ENCODE data around the genes ZCCHC8, HCAR2 and HIP1R.

DNA sequence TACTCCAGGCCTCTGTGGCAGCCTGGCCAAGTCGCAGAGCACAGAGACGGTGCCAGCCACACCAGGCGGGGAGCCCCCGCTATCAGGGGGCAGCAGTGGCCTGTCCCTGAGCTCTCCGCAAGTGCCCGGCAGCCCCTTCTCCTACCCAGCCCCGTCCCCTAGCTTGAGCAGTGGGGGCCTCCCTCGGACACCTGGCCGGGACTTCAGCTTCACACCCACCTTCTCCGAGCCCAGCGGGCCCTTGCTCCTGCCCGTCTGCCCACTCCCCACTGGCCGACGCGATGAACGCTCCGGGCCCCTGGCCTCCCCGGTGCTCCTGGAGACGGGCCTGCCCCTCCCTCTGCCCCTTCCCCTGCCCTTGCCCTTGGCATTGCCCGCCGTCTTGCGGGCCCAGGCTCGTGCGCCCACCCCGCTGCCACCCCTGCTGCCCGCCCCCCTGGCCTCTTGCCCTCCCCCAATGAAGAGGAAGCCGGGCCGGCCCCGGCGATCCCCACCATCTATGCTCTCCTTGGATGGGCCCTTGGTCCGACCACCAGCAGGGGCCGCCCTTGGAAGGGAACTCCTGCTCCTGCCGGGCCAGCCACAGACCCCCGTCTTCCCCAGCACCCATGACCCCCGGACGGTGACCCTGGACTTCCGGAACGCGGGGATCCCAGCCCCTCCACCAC, 19.0 kb downstream of the SETD1B start:
- PRO-cap, result no peak
- RRBS, 2 experiments, result 90 to 92% methylated on average over 16 of the region's 39 CpGs

- PRO-cap, result no peak
- RRBS, 2 experiments, result no CpG with 5 or more reads among the region's 8 CpGs
Measured at GRCh38 chr12:121826466-121826834, 22.6 kb downstream of the SETD1B start.

- PRO-cap, result no peak
- RRBS, 2 experiments, result 96 to 98% methylated on average over 7 of the region's 24 CpGs
Measured at GRCh38 chr12:121831432-121832369, 27.0 kb downstream of the HPD start.

DNA sequence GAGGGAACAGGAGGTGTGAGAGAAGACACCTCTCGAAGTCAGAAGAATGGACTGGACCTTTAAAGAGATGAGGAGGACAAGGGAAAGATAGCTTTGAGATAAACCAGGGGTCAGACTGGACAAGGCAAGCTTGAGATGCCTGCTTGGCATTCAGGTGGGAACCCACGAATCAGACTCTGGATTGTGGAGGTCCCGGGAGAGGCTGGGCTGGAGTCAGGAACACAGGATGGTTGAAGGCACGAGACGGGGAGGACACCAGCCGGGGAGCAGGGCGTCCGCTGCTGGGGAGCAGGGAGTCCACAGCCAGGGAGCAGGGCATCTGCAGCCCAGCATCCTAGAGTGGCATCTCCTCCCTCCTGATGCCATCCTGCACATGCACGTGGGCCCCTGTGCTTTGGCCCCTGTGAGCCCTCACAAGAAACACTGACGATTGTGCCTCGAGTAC, 44.9 kb downstream of the CFAP251 start:
- PRO-cap, result no peak
- RRBS, 2 experiments, result over 99% methylated on average over 4 of the region's 11 CpGs

DNA sequence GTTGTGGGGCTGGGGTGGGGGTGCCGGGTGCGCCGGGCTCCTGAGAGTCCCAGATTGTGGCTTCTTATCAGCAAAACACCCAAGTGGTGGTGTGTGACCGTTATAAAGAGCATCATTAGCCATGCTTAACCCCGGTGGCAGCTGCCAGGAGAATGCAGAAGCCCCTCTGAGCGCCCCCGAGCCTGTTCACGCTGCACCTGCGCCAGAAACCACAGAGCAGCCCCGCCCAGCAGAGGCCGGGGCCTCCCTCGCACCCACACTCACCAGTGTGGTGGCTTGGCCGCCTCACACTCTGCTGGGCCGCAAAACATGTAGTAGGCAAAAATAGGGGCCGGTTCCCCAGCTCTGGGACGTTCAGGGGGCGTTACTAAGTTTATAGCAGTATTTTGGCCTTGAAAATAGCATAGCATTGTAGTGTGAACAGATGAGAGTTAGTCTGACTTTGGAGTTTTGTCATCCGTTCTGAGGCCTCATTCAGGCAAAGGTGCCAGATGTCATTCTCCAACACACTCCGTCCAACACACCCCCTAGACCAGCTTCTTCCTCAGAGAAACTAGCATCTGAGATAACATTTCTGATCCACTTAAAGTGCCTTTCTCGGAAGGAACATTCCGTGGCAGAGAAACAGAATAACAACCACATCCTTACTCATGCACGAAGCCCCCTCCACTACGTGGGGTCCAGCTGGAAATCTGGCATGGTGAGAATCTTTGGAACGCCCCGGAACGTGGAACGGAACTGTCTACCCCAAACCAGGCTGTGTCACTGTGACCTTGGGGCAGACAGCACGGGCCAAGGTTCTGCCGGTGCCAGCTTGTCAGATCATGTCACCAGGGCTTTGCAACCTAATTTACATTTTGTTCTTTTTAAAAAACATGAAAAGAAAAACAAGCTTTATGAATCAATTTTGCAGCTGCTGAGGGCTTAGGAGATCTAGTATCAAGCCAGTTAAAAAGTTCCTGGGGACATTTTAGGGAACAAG, 17.2 kb upstream of the BCL7A start:
- PRO-cap, result no peak
- RRBS, 2 experiments, result 80 to 82% methylated on average over 8 to 12 of the region's 29 CpGs

DNA sequence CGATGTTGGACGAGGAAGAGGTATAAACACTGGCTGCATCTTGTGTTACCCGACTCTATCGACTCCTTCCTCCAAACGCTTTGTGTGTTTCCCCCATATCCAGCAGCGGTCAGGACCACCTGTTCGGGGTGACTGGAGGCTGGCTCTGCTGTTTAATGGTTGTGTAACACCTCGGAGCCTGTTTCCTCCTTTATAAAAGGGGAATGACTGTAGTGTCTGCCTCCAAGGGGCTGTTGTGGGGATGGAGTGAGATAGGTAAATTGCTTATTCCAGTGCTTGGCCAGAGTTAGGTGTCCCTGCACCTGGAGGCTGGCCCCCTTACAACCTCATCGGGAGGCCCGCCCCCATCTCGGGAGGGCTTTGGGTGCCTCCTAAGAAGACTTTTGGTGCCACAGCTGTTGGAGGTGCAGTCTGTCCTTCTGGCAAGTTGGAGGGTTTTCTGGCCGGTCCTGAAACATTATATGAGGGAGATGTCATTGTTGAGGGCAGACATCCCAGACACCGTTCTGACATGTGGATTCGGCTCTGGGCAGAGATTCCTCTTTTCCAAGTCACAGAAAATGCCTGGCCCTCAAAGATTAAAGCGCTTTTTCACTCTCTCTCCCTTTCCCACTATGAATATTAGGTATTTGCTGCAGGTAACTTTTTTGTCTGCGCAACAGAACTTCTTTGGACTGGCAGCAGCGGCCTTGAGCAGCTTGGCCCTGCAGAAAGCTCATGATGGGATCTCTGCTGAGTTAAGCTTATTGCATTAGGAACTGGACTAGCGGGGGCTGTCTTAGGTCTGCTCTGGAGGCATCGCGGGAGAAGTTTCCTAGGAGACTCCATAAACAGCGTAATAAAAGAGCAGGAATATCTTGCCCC, 1.2 kb downstream of the MLXIP start:
- PRO-cap, result unidirectional peak, minus-strand start at position 63 of the sequence
- RRBS, 2 experiments, result no CpG with 5 or more reads among the region's 21 CpGs

- PRO-cap, result no peak
- RRBS, 2 experiments, result no CpG with 5 or more reads among the region's 7 CpGs
Measured at GRCh38 chr12:122104846-122105321, 26.3 kb downstream of the MLXIP start.

- PRO-cap, result no peak
- RRBS, 2 experiments, result no CpG with 5 or more reads among the region's 11 CpGs
Measured at GRCh38 chr12:122205858-122206407, 2.4 kb downstream of the B3GNT4 start.

DNA sequence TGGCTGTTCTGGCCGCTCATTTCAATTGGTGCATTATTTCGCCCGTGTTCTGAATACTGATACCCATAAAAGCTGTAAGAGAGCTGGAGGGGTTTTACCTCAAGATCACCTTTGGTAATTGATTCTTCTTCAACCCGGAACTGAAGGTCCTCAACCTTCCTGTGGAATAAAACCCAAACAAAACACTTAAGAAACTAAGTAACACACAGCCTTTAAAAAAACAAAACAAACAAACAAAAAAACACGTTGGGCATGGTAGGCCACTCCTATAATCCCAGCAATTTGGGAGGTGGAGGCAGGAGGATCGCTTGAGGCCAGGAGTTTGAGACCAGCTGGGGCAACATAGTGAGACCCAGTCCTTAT, 69.9 kb downstream of the CLIP1 start:
- PRO-cap, result no peak
- RRBS, 2 experiments, result no CpG with 5 or more reads among the region's 6 CpGs

- PRO-cap, result no peak
- RRBS, 2 experiments, result no CpG with 5 or more reads among the region's 7 CpGs
Measured at GRCh38 chr12:122389552-122389814, 33.0 kb downstream of the CLIP1 start.

GRCh38 chr12:122421235-122422347, 878 bp downstream of the CLIP1 start:
- PRO-cap, result unidirectional peak, plus-strand start at chr12:122421506; unidirectional peak, plus-strand start at chr12:122421711; bidirectional peak, plus-strand start at chr12:122422220, minus-strand start at chr12:122421967
- RRBS, 2 experiments, result 1 to 6% methylated on average over 11 to 14 of the region's 65 CpGs

GRCh38 chr12:122500019-122501031, at the start of gene ZCCHC8:
Gene ZCCHC8, minus strand, starts transcription at chr12:122500932.
- PRO-cap, result bidirectional peak, plus-strand start at chr12:122500313, minus-strand start at chr12:122500180; bidirectional peak, plus-strand start at chr12:122500386, minus-strand start at chr12:122500486; bidirectional peak, plus-strand start at chr12:122501170, minus-strand start at chr12:122500932
- RRBS, 2 experiments, result under 1 to 2% methylated on average over 11 to 19 of the region's 82 CpGs

DNA sequence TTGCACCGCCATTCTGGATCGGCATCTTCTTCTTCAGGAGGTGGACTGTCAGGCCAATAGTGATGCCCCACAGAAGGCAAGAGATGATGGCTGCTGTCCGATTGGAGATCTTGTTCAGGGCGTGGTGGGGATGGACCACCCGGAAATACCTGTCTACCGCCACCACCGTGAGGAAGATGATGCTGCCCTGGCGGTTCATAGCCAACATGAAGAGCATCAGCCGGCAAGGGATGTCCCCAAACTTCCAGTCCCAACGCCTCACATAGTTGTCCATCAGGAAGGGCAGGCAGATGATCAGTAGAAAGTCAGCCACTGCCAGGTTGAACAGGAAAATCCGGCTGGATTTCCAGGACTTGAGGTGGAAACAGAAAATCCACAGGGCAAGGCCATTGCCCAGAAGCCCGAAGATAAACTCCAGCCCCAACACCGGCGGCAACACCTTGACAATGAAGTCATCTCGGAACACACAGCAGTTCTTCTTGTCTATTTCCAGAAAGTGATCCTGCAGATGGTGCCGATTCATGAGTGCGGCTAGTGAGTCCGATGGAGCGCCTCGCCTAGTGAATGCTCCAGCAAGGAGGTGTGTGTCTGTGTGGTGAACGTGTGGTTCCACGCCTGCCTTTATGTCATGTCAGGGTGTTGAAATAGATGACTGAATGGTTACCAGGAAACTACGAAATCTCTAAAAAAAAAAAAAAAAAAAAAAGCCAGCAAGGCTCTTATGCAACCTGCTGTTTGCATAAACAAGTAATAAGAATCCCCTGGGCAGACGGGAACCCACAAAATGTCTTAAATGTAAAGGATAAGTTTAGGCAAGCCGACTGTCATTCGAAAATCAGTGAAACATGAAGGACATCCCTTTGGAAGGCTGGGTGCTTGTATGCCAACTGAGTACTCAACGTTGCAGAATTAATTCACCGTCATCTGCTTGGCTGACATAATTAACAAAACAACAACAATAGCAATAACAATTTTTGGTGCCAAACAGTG, at the start of gene HCAR2:
TSS of gene HCAR2 (minus strand) at position 597 of the 990 bp plus-strand sequence.
- PRO-cap, result no peak
- RRBS, 2 experiments, result no CpG with 5 or more reads among the region's 28 CpGs

GRCh38 chr12:122835119-122836048, at the start of gene HIP1R:
Gene HIP1R, plus strand, starts transcription at chr12:122835457.
- PRO-cap, result unidirectional peak, plus-strand start at chr12:122835525; unidirectional peak, plus-strand start at chr12:122835627; bidirectional peak, plus-strand start at chr12:122835908, minus-strand start at chr12:122835723
- RRBS, 2 experiments, result 2% methylated on average over 22 of the region's 126 CpGs

GRCh38 chr12:122853972-122854228, 18.6 kb downstream of the HIP1R start:
- PRO-cap, result no peak
- RRBS, 2 experiments, result no CpG with 5 or more reads among the region's 8 CpGs

DNA sequence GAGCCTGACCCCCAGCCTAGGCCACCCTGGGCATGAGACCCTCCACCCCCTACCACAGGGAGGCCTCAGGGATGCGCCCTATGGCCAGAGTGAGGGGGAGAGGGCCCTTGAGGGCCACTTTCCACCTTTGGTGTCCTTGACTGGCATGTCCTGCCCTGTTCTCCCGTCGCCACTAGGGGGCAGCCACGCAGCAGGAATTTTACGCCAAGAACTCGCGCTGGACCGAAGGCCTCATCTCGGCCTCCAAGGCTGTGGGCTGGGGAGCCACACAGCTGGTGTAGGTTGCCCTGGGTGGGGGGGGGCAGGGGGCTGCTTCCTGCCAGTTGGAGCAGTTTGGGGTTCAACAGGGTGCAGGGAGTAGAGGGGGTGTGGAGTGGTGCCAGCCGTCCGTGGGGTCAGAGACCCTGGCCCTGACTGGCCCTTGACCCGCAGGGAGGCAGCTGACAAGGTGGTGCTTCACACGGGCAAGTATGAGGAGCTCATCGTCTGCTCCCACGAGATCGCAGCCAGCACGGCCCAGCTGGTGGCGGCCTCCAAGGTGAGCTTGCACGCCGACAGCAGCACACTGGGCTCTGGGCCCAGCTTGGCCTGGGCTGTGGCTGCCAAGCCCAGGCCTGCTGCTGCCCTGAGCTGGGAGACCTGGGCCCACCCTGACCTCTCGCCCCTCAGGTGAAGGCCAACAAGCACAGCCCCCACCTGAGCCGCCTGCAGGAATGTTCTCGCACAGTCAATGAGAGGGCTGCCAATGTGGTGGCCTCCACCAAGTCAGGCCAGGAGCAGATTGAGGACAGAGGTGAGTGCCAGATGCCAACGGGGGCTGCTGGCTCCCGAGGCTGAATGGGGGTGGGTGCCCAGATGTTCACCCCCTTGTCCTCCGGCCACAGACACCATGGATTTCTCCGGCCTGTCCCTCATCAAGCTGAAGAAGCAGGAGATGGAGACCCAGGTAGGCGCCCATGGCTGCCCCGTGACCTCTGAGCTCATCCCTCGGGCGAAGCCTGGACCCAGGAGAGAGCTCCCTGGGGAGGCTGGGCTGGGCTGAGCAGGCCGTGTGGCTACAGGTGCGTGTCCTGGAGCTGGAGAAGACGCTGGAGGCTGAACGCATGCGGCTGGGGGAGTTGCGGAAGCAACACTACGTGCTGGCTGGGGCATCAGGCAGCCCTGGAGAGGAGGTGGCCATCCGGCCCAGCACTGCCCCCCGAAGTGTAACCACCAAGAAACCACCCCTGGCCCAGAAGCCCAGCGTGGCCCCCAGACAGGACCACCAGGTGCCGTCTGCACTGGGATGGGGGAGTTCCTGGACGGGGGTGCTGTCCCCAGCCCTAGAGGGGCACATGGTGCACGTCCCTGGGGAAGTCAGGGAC, 25.5 kb downstream of the HIP1R start:
- PRO-cap, result no peak
- RRBS, 2 experiments, result no CpG with 5 or more reads among the region's 44 CpGs

- PRO-cap, result no peak
- RRBS, 2 experiments, result no CpG with 5 or more reads among the region's 13 CpGs
Measured at GRCh38 chr12:122896318-122896658, 364 bp upstream of the VPS37B start.

GRCh38 chr12:122908882-122909198, 12.9 kb upstream of the VPS37B start:
- PRO-cap, result no peak
- RRBS, 2 experiments, result no CpG with 5 or more reads among the region's 4 CpGs

DNA sequence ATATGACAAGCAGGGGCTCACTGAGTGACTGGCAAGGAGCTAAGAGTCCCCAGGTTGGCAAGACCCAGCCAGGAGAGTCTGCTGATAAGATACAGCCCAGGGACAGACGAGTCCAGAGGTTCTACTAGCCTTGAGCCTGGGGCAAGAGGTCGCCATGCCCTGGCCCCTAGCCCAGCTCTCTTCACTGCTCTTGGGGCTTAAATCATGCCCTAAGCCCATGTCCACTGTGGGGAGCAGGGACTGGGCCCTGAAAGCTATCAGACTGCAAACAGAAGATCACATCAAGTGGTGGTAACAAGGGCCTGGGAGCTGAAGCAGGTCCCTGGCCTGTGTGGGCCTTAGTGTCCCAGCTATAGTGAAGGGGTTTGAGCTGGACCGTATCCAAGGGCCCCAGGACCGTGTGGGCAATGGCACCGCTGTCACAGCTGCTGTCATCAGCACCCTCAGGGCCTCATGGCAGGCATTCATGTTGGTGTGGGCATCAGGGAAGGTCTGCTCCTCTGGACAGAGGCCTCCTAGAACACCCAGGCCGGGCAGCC, 80.8 kb downstream of the PITPNM2 start:
- PRO-cap, result no peak
- RRBS, 2 experiments, result no CpG with 5 or more reads among the region's 6 CpGs

GRCh38 chr12:123106857-123107429, 43.9 kb downstream of the PITPNM2 start:
- PRO-cap, result no peak
- RRBS, 2 experiments, result no CpG with 5 or more reads among the region's 8 CpGs